Esophagus muscularis mucosa (tissue), 4 donors: ENCODE data around the gene ROPN1L.

DNA sequence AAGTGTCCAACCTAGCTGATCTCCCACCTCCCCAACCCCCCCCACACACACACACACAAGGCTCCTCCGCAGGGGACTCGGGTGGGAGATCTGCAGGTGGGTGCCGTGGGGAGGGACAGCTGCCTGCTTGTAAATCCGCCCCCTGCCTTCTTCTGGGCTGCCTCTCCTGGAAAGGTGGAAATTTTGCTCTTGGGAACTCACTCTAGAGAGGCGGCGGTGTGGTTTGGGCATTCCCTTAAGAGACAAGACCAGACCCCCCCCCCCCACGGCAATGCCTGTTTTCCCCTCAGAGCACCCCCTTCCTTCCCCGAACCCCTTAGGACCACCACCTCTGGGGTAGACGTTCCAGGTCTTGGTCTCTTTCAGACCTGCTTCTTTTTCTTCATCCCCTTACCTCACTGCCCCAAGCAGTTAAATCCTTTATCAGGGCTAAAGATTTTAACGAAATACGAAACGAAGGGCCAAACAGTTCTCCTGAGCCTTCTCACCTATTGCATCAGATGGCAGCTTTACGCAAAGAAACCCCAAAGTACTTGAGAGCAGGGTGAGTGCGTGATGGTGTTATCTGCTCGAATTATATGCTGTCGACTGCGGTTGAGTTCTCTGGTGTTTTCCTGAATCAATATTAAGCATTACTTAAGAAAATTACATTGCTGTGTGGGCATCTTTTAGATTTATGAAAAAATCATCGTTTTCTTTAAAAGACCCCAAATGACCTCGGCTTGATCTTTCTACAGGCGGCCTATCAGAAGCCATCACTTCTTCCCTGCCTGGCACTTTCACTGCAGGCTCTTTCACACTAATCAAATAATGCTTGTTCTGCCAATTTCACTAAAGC, 1.4 kb downstream of the UBE2QL1 start:
- PRO-cap: no peak
- RAMPAGE, long total RNA, 4 experiments: no peak in any of the 4 experiments

- PRO-cap: no peak
- RAMPAGE, long total RNA, 4 experiments: no peak in any of the 4 experiments
Observed at GRCh38 chr5:6602155-6602813, 30.6 kb downstream of the NSUN2 start.

DNA sequence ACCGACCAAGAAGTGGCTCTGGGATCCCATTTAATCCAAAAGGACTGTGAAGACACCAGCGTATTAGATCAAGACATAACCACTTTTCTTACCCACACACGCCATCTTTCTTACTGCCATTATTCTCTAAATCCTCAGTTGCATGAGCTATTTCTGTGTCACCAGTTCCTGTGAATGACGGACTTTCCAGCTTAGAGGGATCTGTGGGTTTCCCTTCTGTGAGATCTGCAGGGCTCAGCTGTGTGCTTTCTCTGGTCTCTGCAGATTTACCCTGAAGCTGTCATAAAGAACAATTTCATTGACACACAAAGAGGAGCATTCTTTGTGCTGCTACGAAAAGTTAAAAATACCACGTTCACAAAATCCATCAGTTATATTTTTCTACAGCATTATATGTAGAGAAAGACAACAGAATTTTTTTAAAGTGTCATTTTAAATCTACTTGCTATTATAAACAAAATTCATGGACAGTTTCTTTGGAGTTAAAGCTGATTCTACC, 25.7 kb downstream of the NSUN2 start:
- PRO-cap: no peak
- RAMPAGE, long total RNA, 4 experiments: no peak in any of the 4 experiments

GRCh38 chr5:6714850-6715291, 1.6 kb downstream of the TENT4A start:
- PRO-cap: no peak
- RAMPAGE, long total RNA, 4 experiments: no peak in any of the 4 experiments

- PRO-cap: no peak
- RAMPAGE, long total RNA, 4 experiments: no peak in any of the 4 experiments
Observed at GRCh38 chr5:6715660-6716594, 2.7 kb downstream of the TENT4A start.

GRCh38 chr5:6732449-6733432, 19.5 kb downstream of the TENT4A start:
- PRO-cap: no peak
- RAMPAGE, long total RNA, 4 experiments: no peak in any of the 4 experiments

DNA sequence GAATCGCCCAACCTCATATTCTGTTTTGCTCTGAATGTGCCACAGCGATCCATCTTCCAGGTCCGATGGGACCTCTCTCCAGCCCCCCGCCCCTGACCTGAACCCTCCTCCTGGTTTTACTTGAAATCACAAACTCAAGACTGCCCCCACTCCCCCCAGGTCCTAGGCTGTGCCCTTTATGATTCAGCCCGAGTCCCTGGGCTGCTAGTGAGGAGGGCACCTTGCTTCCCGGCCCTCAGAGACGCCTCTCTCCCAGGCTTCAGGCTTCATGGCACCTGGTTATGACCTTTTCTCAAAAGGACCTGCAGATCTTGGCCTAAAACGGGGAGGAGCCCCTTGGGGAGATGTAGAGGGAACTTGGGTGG, 110.5 kb downstream of the ATPSCKMT start:
- PRO-cap: no peak
- RAMPAGE, long total RNA, 4 experiments: no peak in any of the 4 experiments

DNA sequence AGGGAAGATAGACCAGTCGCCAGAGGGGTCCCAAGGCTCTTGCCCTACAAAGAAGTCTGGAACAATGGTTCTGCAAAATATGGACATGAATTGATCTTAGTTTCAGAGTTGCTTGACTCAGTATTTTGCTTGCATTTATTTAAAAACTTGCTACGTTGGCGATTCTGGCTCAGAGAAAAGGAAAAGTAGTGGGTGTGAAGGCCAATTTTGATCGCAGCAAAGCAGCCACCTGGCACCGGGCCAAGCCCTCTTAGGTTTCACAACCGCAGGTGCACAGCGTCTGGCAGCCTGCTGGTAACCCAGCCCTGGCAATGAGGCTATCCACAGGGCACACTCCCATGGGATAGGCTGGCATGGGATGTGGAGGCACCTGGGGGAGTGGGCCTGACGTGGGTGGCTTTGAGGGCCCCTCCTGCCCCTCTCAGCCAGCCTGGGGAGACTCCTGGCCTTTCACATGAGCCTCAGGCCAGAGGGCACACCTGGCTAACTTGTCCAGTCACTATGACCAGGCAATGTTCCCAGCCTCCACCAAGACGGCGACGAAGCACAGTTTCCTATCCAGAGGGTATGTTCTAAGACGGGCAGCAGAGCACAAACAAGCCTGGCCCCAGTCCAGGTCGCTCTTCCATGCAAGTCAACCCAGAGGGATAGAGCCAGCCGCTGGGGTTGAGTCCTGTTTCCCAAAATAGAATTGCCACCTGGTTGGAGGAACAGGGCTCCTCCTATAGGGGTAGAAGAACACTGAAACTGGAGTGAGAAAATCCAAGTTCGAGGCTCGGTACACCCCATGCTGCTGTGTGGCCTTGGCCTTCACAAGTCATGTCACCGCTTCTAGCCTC, 19.0 kb downstream of the CMBL start:
- PRO-cap: no peak
- RAMPAGE, long total RNA, 4 experiments: no peak in any of the 4 experiments

DNA sequence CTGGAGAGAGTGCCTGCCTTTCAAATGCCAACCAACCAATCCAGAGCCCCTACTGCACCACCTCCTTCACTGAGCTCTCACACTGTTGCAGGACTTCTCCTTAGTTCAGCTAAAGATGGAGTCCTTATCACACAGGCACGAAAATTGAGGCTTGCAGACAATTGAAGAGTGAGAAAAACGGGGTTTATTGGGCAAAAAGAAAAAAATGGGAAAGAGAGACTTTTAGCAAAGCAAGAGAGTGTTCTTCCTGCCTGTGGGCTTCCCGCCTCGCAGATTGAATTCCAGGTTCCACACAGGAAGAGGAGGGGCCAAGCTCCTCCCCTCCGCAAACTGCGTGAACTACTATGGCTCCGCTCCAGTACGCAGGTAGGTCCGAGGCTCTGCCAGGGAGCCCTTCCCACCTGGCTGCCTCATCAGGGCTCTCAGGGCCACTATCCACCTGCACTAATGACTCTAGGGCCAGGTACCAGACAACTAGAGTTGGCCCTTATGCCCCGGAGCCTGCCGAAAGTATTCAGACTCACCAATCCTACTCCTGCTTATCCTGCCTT, 8.4 kb upstream of the CMBL start:
- PRO-cap: no peak
- RAMPAGE, long total RNA, 4 experiments: no peak in any of the 4 experiments

- PRO-cap: no peak
- RAMPAGE, long total RNA, 4 experiments: no peak in any of the 4 experiments
Observed at GRCh38 chr5:10329644-10330566, 22.2 kb upstream of the CMBL start.

- PRO-cap: no peak
- RAMPAGE, long total RNA, 4 experiments: no peak in any of the 4 experiments
Observed at GRCh38 chr5:10439070-10440148, 2.3 kb upstream of the ROPN1L start.

DNA sequence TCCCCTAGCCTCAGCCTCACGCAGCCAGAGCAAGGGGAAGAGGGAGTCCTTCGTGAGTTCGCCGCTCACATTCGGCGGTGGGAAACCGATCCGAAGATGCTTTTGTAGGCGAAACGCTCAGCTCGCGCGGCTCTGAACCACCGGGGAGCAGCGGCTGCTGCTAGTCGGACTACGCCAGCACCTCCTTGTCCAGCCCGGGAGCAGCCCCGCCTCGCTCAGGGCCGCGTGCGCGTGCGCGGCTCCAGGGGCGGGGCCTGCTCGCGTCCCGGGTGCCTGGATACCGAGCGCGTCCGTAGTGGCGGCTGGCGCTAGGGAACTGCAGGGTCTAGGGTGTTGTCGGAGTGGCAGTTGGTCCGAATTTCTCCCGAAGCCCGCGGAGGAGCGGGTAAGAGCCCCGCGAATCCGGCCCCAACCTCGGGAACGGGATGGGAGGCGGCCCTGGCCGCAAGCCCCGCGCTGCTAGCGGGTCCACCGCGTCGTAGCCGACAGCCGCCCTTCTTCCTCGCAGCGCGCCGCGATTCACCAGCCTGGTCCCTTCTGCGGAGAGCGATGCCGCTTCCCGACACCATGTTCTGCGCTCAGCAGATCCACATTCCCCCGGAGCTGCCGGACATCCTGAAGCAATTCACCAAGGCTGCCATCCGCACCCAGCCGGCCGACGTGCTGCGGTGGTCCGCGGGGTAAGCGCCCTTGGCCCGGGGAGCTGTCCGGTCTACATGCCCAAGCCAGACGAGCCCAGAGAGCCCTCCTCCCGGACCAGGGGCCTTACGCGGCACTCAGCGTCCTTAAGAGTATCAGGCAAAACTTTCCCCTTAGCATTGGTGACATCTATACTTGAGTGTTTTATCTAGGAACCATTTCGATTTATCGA, at the start of gene ROPN1L:
ROPN1L (plus strand) TSS at position 261 of the 871 bp plus-strand sequence.
- PRO-cap: bidirectional peak, plus-strand start at position 295 of the sequence, minus-strand start at position 166 of the sequence
- RAMPAGE, long total RNA, 4 experiments: no peak in any of the 4 experiments

DNA sequence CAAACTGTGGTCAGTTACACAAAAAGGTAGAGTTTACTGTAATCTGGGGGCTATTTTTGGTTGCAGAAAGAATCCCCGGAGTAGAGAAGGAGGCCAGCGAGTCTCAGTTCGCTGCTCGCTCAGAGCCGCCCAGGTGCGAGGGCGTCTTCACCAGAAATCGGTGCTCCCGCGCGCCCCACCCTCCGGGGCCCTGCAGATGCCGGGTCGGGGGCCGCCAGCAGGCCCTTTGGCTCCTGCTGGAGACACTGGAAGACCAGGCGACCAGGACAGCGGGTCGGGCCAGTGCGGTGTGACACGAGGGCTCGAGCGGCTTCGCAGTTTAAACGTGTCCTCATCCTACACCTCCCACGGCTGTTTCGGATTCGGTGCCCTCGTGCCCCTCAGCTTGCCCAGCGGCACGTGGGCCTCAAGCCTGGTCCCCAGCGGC, 1.2 kb upstream of the ANKRD33B start:
- PRO-cap: no peak
- RAMPAGE, long total RNA, 4 experiments: no peak in any of the 4 experiments

- PRO-cap: no peak
- RAMPAGE, long total RNA, 4 experiments: no peak in any of the 4 experiments
Observed at GRCh38 chr5:10962121-10962434, 201.0 kb upstream of the DAP start.

- PRO-cap: no peak
- RAMPAGE, long total RNA, 4 experiments: no peak in any of the 4 experiments
Observed at GRCh38 chr5:13227421-13227826, 717.1 kb downstream of the DNAH5 start.

GRCh38 chr5:14142294-14142869, 760 bp upstream of the TRIO start:
- PRO-cap: no peak
- RAMPAGE, long total RNA, 4 experiments: no peak in any of the 4 experiments

DNA sequence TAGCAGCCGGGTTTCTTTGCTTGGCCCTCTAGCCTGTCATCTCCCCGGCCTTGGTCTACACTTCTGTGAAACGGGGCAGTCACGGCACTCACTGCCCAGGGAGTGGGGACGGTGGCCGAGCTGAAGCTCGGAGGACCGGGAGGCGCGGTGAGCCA, 1.1 kb downstream of the TRIO start:
- PRO-cap: no peak
- RAMPAGE, long total RNA, 4 experiments: no peak in any of the 4 experiments

DNA sequence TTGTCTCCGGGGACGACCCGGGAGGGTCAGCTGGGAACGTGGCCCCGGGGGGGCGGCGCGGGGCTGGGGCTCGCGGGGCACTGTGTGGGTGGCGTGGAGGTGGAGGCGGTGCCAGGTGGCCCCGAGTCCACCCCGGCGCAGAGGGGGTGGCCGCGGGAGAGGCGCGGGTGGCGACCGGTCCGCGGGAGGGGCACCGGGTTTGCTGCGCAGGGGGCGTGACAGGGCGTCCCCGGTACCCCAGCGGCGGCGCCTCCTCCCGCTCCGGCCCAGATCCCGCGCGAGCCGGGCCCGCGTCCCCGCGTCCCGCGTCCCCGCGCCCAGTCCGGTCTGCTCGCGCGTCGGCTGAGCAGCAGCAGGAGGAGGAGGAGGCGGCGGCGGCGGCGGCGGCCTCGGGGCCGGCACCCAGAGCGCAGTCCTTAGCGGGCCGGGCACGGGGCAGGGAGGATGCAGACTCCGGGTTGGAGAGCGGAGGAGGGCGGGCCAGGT, 1.4 kb downstream of the TRIO start:
- PRO-cap: bidirectional peak, plus-strand start at position 269 of the sequence, minus-strand start at position 201 of the sequence; bidirectional peak, plus-strand start at position 320 of the sequence, minus-strand start at position 446 of the sequence
- RAMPAGE, long total RNA, 4 experiments: no peak in any of the 4 experiments

GRCh38 chr5:14184651-14185016, 41.5 kb downstream of the TRIO start:
- PRO-cap: bidirectional peak, plus-strand start at chr5:14184950, minus-strand start at chr5:14184854
- RAMPAGE, long total RNA, 4 experiments: no peak in any of the 4 experiments

DNA sequence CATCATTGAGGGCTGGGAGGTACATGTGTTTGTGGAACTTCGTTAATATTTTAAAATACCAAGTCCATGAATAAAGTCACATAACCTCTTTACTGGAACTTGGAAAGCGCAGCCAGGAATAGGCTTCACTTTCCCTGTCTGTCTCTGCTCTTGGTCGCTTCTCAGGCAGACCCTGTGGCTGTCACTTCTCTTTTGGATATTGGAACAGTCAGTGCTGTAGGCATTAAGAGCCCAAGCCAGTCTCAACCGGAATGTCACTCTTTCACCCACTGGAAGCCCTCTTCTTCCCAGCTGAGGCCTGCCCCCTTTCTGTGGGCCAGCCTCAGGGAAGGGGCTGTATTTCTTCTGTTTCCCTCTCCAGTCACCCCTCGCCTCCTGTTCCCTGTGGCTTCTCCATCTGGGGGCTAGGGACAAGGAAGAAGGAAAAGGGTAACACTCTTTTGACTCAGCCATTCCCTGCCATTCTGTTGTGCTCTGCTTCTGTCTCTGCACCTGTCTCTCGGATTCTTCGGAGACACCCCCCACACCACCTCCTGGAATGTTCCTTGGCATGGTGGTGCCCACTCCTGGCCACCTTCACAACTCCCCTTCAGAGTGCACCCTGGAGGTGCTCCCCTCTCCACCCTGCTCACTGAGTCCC, 103.3 kb downstream of the TRIO start:
- PRO-cap: no peak
- RAMPAGE, long total RNA, 4 experiments: no peak in any of the 4 experiments